Mesangial cell (primary cell): ENCODE data around the genes RIMKLA and PTPRF.

DNA sequence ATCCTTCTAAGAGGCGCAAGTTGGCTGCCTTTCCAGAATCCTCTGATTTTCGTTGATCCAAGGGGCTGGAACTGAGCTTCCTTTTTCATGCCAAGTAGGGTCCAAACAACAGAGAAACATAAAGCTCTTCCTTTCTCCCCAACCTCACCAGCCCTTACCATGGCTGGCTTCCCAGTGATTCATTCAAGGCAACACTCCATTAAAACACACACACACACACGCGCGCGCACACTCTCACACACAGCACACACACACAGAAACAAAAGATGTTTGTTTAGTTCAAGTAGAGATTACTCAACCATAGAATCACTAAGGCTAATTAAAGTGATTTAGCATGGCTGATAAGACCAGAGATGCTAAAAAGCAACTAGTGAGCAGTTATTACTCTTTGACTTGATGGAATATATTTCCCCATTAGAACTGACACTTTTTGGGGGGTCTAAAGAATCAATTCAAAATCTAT, 13.0 kb upstream of the GUCA2A start:
- RAMPAGE, long total RNA: no peak

GRCh38 chr1:42380291-42381325, at the start of gene RIMKLA:
Gene RIMKLA (plus strand): TSS chr1:42380792.
- RAMPAGE, long total RNA: no peak

DNA sequence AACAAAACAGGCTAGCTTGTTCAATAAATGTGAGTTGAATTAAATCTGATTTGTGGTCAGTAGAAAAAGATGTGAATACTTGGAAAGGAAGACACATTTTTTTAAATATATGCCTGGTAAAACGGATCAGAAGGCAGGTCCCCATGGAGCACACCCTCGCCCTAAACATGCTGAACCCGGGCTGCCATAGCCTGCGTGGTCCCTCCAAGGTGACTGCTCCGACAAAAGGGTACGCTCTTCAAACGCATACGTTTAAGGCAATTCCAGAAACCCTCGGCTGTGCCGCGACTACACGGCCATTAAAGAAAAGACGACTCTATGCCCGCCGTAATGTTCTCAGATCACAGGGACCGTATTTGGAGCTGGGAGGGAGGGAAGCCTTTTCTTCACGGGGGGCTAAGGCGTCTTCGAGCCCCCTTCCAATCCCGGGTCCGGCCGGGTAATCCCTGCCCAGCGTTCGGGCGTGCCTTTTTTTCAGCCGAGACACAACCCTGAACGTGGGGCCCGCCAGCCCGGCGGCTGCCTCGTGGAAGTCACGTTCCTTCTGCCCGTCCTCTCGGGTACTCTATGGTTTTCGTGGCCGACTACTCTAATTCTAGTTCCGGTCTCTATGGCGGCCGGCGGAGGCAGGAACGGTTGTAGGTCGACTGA, 482 bp upstream of the YBX1 start:
- RAMPAGE, long total RNA: no peak

- RAMPAGE, long total RNA: no peak
These were observed 6.4 kb downstream of the YBX1 start for GRCh38 chr1:42688530-42689122.

DNA sequence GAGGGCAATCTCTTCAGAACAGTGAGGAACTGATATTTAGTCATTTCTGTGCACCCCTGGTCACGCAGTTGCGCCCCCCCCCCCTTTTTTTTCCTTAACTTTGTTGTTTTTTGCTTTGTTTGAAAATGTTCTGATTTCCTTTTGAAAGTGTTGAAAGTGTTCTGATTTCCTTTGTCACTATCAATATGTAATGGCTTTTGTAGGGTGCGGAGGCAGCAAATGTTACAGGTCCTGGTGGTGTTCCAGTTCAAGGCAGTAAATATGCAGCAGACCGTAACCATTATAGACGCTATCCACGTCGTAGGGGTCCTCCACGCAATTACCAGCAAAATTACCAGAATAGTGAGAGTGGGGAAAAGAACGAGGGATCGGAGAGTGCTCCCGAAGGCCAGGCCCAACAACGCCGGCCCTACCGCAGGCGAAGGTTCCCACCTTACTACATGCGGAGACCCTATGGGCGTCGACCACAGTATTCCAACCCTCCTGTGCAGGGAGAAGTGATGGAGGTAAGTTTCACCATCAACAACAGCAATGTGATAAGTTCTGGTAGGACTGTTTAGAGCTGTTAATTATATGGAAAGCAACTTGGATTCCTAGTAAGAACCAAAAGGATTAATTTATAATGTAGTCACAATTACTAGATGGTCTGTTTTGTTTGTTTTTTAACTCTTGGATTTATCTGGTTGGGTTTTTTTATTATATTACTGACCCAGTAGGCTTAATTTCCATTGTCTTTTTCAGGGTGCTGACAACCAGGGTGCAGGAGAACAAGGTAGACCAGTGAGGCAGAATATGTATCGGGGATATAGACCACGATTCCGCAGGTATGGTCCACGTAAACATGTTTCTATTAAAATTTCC, 14.5 kb downstream of the YBX1 start:
- RAMPAGE, long total RNA: no peak

DNA sequence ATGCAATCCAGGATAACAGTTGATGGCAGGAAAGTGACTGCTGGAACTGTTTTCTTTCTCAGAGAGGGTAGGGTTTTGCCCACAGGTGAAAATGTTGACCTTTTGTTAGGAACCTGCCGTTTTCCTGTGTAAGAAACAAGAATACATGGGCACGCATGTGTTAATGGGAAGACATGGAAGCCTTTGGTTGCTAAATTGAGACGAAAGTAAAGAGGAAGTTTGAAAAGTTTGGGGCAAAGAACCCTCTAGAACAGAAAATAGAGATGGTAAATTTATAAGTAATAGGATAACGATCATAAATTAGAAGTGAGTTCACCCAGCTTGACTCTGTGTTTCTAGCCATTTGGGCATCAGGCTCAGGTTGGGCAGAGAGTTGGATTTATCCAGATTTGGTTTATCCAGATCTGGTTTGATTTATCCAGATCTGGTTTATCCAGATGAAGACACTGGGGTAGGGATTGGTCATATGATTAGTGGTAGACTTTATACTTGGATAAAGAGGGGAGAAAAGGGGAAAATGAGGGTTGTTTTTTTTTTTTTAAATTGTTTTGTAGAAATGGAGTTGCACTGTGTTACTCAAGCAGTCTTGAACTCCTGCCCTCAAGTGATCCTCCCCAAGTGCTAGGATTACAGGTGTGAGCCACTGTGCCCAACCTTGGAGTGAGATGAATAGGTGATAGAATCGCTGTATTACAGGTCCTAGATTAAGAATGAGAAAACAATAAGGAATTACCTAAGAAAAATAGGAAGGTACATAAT, 17.1 kb downstream of the YBX1 start:
- RAMPAGE, long total RNA: no peak

GRCh38 chr1:42765727-42766410, 959 bp downstream of the P3H1 start:
- RAMPAGE, long total RNA: no peak

DNA sequence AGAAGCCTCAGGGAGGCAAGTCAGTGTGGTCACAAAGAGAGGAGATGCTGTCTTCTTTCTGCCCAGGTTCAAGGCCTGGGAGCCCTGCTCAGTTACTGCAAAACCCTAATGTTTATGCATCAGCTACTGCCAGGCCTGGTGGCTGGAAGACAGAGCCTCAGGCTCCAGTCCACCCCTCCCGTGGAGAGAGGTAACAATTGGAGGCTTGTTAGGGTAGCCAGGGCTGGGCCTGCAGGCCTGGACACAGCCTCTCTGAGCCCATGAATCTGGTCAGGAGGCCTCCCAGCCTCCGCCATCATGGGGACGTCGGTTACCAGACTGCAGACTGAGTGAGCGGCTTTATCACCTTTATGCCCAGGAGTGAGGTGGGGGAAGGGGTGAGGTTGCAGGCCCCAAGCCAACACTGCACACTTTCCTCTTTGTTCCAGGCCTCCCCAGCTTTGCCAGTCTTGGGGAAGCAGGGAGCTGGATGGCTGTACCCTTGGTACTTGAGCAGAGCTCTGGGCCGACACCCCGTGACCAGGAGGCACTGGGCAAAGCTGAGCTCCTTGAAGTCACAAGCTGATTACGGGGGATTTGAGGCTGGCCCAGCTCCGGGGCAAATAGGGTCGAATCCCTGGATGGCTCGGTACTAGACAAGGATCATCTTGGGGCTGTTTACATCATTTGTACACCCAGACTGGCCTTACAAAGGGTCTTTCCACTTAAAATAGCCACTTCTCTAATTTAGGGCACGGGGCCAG, 5.3 kb downstream of the SLC2A1 start:
- RAMPAGE, long total RNA: no peak

DNA sequence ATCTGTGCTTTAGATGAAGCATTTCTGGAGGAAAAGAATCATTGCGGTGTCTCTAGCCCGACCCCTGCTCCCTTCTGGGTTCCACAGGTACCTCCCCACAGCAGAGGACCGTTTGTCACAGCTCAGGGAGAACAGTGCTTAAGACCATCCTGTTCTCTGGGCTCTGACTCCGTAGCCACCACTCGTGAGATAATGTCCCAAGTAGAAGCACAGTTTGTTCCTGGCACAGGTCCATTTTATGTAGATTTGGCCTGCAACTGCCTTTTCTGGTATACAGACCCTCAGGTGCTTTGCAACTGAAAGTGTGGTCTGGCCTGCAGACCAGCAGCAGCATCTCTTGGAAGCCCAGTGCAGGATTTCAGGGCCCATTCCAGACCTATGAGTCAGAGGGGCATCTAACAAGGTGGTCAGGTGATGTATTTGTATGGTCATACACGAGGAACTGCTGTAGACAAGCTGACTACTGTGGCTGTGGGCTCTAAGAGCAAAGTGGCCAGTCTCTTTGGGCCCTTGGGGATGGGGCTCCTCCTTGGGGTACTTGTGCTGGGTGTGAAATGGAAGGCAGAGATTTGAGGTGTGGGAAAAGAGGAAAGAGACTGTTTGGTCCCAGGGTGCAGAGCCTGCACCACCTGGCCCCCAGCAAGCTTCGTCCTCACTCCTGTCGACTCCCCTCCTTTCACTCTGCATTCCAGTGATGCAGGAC, 28.3 kb upstream of the TMEM125 start:
- RAMPAGE, long total RNA: no peak

DNA sequence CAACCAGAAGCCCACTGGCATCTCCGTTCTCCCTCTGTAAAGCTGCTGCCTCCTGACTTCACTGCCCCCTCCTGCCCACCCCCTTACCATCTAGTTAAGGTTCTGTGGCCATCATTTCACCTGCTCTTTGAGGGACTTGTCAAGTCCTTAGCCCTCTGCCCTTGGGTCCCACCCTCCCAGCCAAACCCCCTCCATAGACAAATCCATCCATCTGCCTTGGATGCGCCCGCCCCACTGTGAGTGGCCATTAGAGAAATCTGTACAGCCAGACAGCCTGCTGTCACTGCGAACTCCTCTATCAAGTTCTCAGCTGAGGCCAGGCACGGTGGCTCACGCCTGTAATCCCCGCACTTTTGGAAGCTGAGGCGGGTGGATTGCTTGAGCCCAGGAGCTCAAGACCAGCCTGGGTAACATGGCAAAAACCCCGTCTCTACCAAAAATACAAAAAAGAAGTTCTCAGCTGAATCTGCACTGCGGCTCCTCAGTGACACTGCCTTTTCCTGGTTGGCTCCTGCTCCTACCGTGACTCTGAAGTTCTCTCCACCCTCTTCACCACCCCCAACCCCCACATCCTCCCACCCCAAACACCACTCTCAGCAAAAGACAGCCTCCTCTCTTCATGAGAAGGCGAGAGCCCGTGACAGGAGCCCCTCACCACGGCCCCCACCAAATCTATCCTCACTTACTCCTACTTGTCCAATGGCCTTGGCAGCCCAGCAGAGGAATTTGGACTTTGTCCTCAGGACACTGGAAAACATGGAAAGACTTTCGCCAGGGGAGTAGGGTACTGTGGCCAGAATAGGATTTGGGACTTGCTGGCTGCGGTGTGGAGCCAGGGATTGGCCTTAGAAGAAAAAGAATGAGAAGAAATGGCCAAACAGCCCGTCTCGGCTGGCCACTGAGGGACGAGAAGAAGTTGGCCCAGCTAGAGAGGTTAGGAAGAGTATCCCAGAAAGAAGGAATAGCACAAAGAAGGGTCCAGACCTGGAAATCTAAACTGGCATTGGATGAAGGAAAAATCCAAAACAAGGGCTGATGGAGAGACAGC, 6.8 kb downstream of the TMEM125 start:
- RAMPAGE, long total RNA: no peak

DNA sequence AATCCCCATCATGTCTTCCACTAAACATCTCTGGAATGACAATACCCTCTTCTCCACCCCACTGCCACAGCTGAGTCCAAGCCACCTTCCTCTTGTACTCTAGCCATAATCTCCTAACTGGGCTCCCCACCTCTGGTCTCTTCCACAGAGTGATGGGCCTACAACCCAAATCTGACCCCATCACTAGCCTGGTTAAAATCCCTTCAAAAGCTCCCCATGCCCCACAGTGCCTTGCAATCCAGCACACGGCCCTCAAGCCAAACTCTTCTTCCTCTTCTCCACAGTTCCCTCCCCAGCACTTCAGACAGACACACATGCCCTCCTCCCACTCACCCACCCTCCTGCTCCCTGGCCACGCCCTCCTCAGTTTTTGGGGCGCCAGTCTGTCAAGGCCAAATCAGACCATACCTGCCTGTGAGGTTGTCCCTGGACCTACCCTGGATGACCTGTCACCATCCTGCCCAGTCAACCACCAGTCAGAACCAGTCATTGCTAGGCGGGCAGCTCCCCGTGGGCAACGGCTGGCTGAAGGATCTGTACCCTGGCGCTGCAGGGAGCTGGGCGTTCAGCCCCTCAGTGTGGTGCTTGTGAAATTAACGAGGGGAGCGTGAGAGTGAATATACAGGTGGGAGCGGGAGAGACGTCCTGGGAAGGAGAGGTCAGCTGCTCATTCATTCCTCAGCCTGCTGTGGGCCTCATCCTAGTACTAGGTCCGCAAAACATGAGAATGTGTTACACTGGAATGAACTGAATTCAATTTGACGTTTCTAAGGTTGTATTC, 731 bp downstream of the C1orf210 start:
- RAMPAGE, long total RNA: no peak

DNA sequence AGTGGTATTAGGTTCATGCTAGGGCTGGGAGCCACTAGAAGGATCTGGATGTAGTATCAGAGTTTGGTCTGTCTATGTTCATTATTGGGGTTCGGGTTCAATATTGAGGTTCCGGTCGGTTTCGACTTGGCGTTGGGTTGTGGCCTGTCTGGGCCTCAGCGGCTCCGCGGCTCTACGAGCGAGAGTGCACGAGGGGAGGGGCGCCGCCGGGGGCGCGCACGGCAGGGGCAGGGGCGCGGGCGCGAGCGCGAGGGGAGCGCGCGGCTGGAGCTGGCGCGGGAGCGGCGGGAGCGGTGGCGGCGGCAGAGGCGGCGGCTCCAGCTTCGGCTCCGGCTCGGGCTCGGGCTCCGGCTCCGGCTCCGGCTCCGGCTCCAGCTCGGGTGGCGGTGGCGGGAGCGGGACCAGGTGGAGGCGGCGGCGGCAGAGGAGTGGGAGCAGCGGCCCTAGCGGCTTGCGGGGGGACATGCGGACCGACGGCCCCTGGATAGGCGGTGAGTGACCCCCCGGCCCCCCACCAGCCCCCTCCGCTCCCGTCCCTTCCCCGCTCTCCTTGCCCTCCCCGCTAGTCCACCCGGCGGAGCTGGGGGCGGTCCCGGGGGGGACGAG, at the start of gene PTPRF:
Gene PTPRF (plus strand): TSS at position 284 of the 606 bp plus-strand sequence.
- RAMPAGE, long total RNA: no peak

DNA sequence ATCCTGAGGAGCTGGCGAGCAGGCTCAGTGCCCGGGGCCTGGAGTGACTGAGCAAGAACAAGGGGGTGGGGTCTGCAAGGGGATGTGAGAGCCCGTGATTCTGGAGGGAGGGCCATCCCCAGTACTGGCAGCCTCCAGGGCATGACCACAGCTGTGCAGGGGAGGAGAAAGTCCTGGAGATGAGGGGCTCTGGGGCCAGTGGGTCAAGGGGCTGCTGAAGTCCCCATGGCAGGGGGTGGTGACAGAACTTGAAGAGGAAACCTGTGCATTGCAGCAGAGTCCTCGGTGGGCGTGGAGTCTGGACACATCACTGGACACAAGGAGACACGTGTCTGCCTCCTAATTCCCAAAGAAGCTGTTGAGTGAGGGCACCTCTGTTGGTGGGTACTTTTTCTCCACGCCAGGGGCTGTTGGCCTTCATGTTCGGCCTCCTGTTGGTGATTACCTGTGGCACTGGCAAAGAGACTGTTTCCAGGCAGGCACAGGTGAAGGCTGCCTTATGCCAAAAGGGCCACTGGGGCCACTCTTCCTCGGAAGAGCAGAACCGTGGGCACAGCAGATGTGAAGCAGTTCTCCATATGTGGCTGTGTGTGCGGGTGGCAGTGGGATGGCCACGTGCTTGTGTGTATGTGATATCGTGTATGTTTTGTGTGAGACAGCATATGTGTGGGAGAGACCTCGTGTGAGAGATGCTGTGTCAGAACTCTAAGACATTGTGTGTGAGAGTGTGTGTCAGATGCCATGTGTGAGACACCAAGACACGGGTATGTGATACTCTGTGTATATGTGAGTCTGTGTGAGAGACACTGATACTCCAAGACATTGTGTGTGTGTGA, 53.6 kb upstream of the KDM4A start:
- RAMPAGE, long total RNA: no peak

GRCh38 chr1:43603393-43604394, 46.3 kb upstream of the KDM4A start:
- RAMPAGE, long total RNA: no peak

DNA sequence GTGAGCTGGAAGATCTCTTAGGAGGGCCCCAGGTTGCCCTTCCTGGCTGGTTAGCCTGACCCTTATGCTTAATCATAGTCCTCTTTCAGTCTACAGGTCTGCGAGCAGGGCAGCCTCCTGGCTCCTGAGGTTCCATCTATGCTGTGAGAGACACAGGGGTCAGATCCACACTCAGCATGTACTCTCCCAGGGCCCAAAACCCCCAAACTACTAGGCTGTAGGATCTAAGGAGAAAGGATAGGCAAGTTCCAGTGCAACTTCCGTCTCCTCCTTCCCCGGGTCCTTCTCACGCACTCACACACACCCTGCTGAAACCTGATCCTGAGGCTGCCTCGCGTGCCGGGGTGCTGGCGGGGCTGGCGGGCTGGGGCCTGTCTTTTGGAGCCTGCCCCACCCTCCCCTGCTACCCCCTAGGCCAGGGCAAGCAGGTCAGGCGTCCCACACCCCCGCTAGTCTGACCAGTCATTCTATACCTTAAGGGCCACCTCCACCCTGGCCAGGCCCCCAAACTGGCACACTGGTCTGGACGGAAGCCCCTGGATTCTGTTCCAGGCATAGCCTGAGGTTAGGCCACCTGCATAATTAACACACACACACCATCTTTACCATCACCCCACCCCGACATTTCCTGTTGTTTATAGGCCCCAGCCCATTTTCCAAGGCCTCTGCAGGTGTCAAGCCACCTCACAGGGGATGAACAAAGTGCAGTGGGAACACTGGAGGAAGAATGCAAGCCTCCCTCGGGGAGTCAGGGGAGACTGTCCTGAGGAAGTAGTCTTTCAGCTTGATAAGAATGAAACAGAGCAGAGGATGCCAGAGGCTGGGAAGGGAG, 48.3 kb upstream of the ARTN start:
- RAMPAGE, long total RNA: no peak

DNA sequence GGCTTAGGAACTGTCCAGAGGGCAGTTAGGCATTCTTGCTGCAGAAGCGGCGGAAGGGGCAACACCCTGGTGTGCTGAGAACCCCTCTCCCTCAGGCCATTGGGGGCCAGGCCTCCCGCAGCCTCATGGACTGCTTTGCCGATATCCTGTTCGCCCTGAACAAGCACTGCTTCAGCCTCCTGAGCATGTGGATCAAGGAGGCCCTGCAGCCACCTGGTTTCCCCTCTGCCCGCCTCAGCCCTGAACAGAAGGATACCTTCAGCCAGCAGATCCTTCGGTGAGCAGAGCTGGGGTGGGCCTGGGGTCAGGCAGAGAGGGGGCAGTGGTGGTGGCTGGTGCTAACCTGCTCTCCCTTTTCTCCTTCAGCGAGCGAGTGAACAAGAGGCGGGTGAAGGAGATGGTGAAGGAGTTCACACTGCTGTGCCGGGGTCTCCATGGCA, 2.6 kb upstream of the DPH2 start:
- RAMPAGE, long total RNA: no peak

- RAMPAGE, long total RNA: no peak
These were observed 5.9 kb downstream of the CCDC24 start for GRCh38 chr1:43997140-43997956.

GRCh38 chr1:44221224-44222272, 8.3 kb downstream of the DMAP1 start:
- RAMPAGE, long total RNA: no peak

DNA sequence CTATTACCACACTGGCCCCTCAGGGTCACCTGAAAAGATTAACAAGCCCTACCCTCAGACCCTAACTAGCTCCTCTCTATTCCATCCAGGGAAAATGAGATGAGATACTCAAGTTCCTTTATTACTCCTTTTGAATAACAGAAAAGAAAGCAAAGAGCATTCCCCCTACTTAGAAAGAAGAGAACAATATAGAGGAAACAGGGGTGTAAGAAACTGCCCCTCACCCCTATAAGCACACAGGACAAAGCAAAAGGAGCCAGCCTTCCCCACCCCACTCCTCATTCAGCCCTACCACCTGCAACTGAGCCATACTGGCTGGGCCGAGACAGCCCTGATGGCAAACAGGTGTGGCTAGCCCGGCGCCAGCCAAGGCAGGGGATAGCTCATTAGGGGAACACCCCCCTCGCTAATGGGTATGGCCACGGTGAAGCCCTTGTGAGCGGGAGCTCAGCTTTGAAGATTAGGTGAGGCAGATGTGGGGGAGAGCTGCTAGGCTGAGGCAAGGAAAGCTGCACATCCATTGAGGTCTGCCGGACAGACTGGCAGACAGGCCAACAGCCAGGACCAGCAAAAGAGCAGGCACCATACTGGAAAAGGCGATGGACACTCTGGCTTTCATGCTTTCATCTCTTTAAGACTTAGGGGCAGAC, 65.6 kb downstream of the ERI3 start:
- RAMPAGE, long total RNA: no peak

GRCh38 chr1:44338843-44339430, 16.1 kb downstream of the ERI3 start:
- RAMPAGE, long total RNA: no peak